HT-29 (cell line): ENCODE results near the gene SMAD2.

- RAMPAGE, long total RNA: no peak
These were observed 1.8 kb downstream of the RNF165 start for GRCh38 chr18:46335398-46336308.

DNA sequence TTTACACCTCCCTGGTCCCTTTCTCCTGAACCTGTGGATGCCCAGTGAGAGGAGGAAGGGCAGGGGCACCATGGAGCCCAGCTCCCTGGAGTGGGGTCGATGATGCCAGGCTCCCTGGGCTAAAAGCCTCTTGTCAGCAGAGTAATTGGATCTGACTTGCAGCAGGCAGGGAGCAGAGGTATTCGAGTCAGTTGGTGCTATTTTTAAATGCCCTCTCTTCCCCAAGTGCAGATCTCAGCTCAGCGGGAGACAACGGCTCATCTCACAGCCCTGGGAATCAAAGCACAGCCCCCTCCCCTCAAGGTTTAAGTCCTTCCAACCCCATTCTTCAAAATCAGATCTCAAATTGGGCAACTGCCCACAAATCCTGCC is 78.0 kb downstream of the RNF165 start:
- RAMPAGE, long total RNA: no peak

GRCh38 chr18:46825318-46826091 is 68.7 kb upstream of the ST8SIA5 start:
- RAMPAGE, long total RNA: no peak

- RAMPAGE, long total RNA: no peak
These were observed 51.5 kb downstream of the HDHD2 start for GRCh38 chr18:47098724-47099349.

- RAMPAGE, long total RNA: no peak
These were observed 28.6 kb downstream of the SMAD2 start for GRCh38 chr18:47901750-47902281.

GRCh38 chr18:47929658-47930127 is 766 bp downstream of the SMAD2 start:
- RAMPAGE, long total RNA: no peak

DNA sequence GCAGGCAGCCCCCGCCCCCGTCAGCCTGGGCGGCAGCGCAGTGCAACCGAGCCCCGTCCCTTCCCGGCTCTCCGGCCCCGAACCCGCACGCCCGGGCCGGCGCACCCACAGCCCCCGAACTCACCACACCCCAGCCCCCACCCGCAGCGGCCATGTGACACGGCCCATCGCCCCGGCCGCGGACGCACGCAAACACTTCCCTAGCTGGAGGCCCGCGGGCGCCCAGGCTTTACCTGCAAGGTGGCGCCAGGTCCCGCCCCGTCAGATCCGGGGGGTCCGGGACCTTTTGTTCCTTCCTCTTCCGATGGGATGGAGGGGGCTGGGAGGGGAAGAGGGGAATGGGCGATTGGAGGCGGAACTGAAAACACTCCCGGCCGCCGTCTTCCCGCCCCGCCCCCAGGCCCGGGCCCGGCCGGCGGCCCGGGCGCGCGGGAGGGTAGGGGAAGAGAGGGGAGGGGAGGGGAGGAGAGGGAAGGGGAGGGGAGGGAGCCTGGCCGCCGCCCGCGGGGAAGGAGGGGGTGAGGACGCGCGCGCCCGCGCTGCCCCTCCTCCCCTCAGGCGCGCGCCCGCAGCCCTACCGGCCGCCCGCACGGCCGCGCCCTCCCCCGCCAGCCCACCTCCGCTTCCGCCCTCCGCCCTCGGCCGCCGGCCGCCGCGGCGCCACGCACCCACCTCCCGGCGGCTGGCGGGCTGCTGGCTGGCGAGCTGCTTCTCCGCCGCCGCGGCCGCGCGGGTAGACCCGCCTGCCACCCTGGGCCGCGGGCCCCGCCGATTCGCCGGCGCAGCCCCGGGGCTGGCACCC is at the start of gene SMAD2:
SMAD2 (minus strand) TSS at position 532 of the 802 bp plus-strand sequence.
- RAMPAGE, long total RNA: no peak

DNA sequence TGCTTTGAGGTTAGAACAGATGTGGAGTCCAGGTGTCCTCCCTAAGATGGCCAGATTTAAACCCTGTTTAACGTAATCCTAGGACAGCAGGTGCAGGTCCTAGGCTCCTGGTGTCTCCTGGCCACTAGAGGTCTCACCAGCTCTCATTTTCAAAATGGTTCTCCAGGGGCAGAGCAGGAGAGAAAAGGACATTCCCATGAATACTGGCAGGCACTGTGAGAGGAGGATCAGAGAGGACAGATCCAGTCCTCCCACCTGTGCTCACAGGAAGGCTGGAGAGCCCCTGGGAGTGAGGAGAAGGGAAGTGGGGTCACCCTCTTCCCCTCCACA is 100.6 kb upstream of the SMAD2 start:
- RAMPAGE, long total RNA: no peak

DNA sequence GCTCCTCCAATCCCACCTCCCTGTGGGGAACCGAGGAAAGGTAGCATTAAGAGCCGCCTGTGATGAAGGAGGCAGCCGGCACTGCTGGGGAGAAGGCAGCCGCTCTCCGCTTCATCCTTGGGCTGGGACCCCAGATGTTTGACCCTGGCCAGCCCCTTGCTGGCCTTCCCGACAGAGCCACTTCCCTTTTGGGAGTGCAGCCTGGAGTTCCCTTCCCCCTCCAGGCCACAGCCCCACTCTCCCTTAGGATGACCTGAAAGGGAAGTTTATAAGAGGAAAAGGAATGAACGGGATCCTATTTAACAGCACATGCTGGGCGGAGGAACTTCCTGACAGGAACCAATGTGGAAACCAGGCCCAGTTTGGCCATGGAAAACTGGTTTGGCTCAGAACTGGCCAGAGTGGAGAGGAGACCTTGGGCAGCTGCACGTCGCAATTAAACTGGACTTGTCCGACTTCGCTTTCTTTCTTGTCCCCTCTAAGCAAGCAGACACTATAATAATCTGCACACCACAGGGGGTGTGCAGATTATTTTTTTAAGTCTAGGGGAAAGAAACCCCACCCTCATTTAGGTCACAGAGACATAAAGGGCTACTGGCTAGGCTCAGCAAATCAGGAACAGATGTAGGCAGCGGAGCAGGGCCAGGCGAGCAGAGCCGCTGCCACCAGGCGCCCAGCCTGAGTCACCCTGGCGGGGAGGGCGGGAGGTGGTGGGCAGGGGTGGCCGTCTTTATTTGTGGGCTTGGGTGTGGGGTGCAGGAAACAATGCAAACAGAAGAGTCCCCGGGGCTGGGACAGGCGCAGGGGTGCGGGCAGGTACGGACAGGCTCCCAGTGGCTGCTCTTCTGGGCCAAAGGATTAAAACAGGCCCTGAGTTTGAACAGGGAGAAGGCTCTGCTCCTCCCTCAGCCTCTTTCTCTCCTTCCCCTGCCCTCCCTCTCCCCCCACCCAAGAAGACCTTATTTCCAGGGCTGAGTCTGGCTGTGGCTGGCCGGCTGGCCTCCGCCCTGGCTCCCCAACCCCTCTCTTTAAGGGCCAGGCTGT is 142.6 kb upstream of the SMAD2 start:
- RAMPAGE, long total RNA: no peak

- RAMPAGE, long total RNA: no peak
These were observed 231.6 kb upstream of the SMAD2 start for GRCh38 chr18:48161998-48162516.

DNA sequence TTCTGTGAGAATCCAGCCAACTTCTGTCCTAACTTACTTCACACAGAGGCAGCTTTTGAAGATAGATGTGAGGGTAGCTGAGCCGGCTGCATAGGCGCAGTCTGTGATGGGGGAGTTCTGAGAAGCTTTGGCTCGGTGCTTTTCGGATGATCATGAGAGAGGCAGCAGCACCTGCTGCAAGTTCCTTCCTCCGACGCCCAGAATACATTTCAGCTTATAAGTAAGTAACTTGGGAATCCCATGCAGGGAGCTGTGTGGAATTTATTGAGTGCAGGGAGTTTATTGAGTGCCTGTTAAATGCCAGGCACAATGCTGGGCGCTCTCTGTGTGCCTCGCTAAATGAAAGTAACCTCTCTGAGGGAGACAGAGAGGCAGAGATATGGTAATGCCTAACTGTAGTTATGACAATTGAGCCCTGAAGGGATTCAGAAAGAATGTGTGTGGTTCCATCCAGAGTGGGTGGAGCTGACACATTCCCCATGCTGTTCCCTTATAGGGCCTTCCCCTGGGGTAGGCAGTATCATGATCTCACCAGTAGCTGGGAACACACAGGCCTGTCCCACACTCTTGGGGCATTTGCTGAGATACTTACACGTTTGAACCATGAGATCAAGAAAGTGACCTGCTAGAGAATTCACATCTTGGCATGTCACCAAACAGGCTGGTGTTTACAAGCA is 9.0 kb downstream of the CTIF start:
- RAMPAGE, long total RNA: no peak

GRCh38 chr18:48575460-48576755 is 37.1 kb downstream of the CTIF start:
- RAMPAGE, long total RNA: no peak

DNA sequence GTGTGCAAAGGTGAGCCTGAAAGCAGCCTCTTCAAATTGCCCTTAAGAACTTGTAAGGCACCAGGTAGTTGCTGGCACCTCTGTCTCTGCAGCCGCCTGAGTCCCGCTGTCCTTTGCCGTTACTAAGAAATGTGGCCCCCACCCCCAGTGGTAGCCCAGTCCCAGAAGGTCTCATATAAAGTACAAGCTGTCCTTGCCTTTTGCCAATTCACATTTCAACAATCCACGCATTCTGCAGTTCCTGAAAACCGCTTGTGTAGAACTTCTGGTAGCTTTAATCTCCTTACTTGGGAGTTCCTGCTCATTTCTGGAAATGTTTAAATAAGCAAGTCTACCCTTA is 148.9 kb downstream of the CTIF start:
- RAMPAGE, long total RNA: no peak

- RAMPAGE, long total RNA: no peak
These were observed 148.8 kb downstream of the SMAD7 start for GRCh38 chr18:48801678-48802656.

GRCh38 chr18:48841374-48842285 is 109.1 kb downstream of the SMAD7 start:
- RAMPAGE, long total RNA: no peak

DNA sequence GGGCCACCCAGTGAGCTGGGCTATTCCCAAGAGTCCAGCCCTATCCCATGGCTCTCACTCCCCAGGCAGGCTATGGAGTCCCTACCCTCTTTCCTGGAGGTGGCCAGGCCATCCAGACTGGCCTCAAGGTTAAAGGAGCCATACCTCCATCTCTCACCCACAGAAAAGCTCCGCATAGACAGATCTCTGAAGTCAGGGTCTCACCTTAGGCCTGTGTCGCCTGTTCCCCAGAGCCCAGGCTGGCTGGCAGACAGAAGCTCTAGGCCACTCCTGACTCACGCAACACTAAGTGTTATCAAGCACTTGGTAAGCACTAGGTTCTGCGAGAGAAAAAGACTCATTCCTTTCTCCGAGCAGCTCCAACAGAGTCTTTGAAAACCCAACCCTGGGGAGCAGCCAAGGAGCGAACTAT is 6.2 kb downstream of the SMAD7 start:
- RAMPAGE, long total RNA: no peak

- RAMPAGE, long total RNA: no peak
These were observed 5.3 kb downstream of the SMAD7 start for GRCh38 chr18:48945391-48945869.

DNA sequence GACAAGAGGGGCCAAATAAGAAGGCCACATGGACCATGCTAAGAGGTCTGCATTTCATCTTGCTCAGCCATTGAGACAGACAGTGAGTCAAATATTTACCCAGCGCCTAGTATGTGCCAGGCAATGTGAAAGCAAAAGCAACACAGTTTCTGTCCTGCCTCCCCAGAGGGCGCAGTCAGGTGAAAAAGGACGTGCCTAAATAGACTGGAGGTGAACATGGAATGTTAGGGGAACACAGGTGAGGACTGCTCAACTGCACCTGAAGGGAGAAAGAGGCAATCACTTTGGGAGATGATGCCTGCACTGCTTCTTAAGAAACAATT is 218.2 kb upstream of the SMAD7 start:
- RAMPAGE, long total RNA: no peak

DNA sequence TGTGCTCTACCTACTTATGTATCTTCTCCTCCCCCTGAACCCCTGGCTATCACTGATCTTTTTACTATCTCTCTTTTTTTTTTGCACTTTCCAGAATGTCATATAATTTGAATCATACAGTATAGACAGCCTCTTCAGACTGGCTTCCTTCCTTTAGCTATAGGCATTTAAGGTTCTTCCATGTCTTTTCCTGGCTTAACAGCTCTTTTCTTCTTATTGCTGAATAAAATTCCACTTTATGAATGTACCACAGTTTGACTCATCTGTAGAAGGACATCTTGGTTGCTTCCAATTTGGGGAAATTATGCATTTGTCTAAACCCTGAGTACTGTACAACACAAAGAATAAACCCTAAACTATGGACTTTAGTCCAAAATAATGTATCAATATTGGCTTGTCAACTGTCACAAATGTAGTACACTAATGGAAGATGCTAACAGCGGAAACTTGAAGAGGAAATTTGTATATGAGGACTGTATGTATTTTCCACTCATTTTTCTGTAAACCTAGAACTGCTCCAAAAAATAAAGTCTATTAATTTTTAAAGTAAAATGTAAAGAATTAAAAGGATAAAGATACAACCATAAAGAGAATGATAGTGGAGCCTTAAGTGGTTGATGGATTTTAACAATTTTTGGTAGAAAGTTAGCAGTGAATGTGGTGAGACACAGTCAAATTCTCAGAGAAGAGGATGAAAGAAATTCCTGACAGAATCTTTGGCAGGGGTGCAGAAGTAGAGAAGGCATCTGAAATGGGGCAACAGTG is 143.6 kb downstream of the DYM start:
- RAMPAGE, long total RNA: no peak

GRCh38 chr18:49491102-49491569 is 1.1 kb downstream of the RPL17 start:
- RAMPAGE, long total RNA: no peak